CD14-positive monocyte (primary cell): ENCODE measurements around a stretch of chr19.

- CAGE, long polyA plus RNA = no peak
Measured at GRCh38 chr19:37978646-37979166, 71.7 kb downstream of the SIPA1L3 start.

DNA sequence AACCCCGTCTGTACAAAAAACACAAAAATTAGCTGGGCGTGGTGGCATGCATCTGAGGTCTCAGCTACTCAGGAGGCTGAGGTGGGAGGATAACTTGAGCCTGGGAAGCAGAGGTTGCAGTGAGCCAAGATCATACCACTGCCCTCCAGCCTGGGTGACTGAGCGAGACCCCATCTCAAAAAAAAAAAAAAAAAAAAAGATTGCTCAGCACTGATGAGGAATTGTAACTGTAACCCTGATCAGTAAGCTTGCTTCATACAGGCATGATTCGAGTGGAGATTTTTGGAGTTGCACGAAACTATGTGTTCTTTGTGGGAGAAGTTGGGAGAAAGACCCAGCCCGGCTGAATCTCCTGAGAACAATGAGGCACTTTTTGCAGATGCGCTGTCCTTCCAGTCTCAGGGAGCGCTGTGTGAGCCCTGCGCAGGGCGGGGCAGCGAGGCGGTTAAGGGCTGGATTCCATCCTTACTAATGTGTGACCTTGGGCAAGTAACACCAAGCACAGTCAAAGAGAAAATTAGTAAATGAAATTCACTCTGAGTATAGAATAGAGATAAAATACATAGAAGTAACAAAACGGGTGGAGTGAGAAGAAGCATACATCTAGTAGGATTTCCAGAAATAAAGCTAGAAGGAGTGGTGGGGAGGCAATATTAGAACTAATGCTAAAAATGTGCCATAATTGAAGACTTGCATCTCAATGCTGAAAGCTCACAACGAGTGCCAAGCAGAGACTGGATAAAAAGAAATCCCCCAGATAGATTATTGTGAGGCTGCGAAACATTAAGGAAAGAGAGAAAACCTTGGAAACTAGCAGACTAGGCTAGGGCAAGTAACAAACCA lies 76.9 kb downstream of the SIPA1L3 start:
- CAGE, long polyA plus RNA = no peak

DNA sequence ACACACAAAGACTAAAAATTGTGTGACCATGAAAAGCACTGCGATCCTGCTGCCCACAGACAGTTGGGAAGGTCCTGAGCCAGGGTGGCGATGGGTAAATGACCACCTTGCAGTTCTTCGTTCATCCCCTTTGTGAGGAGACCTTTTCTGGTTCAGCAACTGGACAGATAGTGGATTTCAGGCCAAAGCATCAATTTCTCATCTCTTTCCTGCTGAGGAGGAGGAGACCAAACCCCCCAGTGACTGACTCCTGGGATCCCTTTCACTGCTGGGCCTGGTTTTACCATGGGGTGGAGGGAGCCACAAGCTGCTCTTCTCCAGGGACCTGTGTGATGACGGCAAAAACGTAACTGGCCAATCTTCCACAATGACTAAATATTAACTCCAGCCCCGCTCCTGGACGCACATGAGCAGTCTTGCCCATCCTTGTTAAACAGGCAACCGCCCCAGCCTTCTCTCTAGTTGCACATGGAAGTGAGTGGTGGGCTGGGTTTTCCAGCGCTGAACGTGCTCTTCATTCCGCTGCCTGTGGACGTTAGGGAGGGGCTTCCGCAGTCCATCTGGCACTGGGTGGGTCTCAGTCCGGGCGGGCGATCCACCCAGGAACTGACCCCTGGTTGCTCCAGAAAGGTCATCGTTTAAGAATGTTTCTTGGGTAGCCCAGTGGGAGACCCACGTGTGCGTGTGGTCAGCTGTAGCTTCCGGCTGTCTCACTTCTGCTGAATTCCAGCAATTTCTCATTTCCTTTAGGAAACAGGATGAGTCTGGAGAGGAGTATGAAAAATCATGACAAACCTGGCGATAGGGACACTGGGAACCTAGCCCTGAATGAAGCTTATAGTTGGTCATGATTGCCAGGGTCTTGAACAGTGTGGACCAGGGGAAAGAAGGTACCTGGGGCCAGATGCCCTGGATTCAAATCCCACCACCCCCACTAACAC lies 92.3 kb downstream of the SIPA1L3 start:
- CAGE, long polyA plus RNA = no peak

GRCh38 chr19:38051965-38052361 lies 145.0 kb downstream of the SIPA1L3 start:
- CAGE, long polyA plus RNA = no peak

- CAGE, long polyA plus RNA = no peak
Measured at GRCh38 chr19:38082038-38082647, 141.9 kb downstream of the DPF1 start.

DNA sequence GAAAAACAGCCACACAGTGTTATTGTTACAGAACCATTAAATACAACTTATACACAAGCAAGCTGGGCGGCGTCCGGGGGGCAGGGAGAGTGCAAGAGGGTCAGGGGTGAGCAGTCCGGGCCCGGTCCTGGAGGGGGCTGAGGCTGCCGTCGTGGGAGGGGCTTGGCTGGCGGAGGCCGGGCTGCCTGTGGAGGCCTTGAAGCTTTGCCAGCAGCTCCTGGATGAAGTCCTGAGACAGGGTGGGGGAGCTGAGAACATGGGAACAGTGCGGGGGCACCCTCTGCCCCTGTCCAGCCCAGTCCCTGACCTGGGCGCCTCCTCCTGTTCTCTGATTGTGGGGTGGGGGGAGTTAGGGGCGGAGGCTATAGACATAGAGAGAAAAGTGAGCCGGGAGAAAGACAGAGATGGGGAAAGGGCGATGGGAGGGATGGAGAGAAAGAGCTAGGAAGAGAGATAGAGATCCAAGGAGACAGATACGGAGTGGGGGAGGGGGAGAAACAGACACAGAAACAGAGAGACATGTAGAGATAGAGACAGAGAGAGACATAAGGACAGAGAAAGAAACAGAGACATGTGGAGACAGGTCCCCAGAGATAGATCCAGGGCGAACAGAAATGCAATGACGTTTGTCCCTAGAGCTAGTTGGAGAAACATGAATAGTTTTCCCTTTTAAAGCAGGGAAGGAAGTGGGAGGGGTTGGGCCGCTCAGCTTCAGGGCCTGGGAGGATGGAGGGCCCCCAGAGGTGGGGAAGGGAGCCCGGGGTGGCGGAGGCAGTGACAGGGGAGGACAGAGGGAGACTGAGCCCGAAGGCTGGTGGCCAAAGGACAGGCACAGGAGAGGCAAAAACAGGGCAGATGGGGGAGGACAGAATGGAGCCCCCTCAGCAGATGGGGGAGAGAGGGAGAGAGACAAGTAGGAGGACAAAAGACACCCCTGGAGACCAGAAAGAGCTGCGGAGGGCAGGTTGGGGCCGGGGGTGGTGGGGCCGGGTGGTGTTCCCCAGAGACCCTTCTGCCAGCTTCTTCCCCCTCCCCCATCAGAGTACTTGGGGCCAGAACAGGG lies 4.6 kb downstream of the PPP1R14A start:
- CAGE, long polyA plus RNA = no peak

DNA sequence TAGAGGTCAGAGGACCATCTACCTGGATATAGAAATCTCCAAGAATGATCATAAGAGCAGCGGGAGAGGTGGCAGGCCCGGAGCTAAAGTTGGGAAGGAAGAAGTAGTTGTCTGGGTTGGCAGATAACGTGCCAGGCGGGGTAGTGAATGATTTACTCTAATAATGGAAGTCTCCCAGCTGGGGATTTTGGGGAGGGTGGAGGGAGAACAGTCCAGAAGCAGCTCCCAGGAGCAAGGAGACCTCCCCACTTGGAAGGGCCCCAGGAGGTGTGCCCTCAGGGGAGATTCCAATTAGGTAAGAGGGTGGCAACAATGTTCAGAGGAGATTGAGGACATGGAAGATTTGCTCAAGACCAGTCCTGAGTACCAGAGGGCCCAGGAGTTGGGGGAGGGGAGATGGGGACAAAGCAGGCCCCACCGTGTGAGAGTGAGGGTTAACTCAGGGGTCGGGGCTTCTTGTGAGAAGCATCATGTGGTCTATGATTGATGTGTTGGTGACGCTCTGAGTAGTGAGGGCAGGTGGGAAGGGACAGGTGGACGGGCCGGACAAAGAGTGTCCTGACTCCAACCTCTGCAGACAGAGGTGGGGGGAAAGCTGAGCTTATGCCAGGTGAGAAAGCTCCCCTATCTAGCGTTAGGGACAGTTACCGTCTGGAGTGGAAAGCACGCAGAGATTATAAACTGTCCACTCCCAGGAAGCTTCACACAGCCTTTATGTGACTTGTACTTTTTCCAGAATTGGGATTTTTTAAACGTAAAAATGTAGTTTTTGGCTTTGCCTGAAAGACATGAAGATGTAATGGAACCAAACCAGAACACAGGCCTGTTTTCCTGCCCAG lies 3.5 kb downstream of the SPINT2 start:
- CAGE, long polyA plus RNA = no peak

DNA sequence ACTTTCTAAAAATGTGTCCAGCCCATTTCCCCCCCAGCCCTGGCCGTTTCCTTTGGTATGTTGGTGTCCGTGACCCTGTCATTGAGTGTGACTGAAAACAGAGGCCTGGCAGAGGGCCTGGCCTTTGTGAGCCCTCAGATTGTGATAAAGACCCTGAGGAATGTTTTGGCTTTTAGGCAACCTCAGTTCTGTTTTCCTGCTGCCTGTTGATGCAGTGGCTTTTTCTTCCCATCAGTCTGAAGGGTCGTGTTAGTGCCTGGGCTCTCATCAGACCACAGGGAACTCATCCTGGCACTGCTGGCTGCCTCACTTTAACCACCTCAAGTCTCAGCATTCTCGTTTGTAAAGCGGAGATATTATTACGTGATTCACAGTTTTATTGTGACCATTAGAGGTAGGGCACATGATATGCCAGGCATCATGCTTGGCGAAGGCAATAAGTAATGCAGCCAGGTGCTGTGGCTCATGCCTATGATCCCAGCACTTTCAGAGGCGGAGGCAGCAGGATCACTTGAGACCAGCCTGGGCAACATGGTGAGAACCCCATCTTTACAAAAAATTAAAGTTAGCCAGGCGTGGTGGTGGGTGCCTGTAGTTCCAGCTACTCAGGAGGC lies 13.8 kb downstream of the SPINT2 start:
- CAGE, long polyA plus RNA = no peak

DNA sequence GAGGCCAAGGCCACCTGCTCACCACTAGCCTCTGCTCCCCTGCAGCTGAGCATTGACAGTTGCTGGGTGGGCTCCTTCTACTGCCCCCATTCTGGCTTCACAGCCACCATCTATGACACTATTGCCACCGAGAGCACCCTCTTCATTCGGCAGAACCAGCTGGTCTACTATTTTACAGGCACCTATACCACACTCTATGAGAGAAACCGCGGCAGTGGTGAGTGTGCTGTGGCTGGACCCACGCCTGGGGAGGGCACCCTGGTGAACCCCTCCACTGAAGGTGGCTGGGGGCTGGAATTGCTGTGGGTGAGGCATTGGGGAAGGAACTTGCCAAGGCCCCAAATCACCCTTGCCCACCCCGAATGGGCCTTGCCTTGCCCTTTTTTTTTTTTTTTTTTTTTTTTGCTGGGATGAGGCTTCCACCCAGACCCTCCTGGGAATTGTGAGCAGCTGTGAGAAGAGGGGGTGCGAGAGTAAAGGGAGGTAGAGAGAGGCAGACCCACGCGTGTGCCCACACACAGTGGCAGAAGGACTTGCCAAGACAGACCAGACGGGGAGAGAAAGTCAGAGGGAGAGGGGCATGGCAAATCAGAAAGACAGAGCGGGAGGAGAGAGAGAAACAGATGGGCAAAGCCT lies 16.7 kb downstream of the CATSPERG start:
- CAGE, long polyA plus RNA = no peak

GRCh38 chr19:38394323-38395104 lies 6.0 kb downstream of the SPRED3 start:
- CAGE, long polyA plus RNA = no peak

GRCh38 chr19:38544390-38544905 lies 73.3 kb downstream of the MAP4K1 start:
- CAGE, long polyA plus RNA = no peak

DNA sequence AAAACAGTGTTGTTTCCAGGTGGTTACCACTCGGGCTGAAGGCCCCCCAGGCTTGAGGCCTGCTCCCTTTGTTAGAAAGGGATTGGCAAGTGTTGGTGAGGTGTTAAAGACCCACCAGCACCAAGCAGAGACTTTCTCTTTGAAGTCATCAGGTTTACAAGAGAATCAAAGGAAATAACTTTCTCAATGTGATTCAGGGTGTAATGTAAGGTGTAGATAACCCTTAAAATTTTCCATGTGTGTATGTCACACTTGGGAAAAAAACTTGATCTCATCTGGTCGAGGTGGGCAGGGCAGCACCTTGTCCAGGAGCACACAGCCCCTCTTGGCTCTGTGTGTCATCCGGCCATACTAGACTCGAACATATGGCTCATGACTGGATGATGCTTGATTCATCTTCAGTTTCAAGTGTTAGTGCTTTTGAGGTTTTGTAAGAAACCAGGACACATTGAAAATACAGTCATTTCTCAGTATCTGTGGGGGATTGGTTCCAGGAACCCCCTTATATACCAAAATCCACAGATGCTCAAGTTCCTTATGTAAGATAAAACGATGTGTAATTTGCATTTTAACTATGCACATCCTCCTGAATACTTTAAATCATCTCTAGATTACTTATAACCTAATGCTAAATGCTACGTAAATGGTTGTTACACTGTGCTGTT lies 7.9 kb downstream of the ACTN4 start:
- CAGE, long polyA plus RNA = no peak

DNA sequence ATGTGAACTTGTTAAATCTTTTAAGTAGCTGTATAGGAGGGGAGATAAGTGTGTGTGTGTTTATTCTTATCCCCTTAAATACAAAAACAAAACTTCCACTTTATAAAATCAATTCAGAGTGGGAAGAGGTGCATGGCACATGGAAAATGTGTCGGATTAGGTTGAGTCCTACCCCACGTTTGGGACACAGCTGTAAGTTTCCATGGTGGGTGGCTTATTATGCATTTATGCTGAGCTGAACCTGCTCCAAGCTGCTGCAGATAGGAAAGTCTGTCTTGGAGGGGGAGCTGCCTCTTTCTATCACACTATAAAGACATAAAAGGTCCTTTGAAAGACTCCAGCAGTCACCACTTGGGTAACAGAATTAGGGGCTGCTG lies 15.1 kb downstream of the ACTN4 start:
- CAGE, long polyA plus RNA = no peak

- CAGE, long polyA plus RNA = no peak
Measured at GRCh38 chr19:38679681-38680310, 32.3 kb downstream of the ACTN4 start.

DNA sequence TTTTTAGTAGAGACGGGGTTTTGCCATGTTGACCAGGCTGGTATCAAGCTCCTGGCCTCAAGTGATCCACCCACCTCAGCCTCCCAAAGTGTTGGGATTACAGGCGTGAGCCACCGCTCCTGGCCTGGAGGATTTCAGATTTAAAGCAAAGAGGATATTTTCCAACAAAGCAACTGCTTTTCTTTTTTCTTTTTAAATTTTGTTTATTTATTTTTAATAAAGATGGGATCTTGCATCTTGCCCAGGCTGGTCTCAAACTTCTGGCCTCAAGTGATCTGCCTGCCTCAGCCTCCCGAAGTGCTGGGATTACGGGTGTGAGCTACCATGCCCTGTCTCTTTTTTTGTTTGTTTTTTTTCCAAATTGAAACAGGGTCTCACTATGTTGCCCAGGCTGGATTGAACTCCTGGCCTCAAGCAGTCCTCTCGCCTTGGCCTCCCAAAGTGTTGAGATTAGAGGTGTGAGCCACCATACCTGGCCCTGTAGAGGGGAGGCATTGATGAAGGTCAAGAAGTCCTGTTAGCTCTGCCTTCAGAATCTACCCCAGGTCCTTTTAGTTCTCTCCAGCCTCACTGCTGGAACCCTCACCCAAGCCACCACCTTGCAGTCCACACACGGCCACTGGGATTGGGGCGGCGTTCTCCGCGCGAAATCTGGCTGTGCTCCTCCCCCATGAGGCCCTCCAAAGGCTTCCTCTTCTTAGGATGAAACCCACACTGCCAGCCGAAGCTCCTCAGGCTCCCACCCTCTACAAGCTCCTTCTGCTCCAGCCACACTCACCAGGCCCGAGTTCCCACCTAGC lies 34.8 kb downstream of the ACTN4 start:
- CAGE, long polyA plus RNA = no peak

- CAGE, long polyA plus RNA = no peak
Measured at GRCh38 chr19:38683843-38684091, 36.3 kb downstream of the ACTN4 start.

DNA sequence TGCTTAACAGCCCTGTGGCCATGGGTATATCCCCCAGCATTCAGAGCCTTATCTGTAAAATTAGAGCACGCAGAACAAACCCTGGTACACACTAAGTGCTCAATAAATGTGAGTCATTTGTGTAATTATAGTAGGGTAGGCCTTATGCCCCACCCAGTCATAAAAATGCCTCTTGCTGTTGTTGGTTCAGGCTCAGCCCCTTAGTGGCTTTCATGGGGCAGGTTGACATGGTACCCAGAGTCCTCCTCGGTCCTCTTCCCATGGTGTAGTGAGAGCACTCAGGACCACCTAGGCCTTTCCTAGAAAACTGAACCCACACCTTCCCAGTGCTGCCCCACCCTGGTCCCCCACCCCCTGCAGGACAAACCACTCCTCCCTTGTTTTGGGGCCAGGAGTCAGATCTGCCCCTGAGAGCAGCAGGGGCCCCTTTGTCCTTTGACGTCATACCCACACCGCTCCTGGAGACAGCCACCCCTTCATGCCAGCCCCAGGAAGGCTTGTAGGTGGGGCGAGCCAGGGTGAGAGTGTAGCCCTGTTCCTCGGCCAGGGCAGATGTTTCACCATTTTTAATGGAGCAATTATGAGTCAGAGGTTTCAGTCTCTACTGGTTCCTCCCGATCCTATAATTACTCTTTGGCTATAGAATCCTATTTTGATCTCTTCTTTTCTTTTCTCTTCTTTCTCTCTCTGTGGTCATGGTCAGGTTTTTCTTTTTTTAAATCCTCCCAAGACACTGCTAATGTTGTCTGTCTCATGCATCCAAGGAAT lies 36.8 kb downstream of the ACTN4 start:
- CAGE, long polyA plus RNA = no peak

DNA sequence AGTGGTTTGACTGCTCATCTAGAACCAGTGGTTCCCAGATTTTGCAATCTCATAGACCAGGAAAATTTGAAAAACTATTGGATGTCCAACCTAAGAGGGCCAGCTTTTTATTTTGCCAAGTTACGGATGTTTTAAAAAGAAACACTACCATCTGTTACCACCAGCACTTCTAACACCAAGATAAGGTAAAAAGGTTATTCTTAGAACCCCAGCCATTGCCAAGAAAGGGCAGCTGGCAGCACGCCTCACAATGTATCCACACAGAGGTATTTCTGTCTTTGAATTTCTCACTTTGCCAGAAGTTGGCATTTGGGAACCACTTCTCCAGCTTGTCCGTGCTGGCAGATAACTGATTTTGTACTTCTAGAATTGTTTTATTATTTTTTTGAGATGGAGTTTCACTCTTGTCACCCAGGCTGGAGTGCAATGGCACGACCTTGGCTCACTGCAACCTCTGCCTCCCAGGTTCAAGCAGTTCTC lies 28.7 kb downstream of the CAPN12 start:
- CAGE, long polyA plus RNA = no peak

GRCh38 chr19:38726689-38727287 lies 17.5 kb downstream of the CAPN12 start:
- CAGE, long polyA plus RNA = no peak

GRCh38 chr19:38730996-38731287 lies 13.3 kb downstream of the CAPN12 start:
- CAGE, long polyA plus RNA = no peak